Mammary microvascular endothelial cell (primary cell): ENCODE data around the gene ETNK1.

DNA sequence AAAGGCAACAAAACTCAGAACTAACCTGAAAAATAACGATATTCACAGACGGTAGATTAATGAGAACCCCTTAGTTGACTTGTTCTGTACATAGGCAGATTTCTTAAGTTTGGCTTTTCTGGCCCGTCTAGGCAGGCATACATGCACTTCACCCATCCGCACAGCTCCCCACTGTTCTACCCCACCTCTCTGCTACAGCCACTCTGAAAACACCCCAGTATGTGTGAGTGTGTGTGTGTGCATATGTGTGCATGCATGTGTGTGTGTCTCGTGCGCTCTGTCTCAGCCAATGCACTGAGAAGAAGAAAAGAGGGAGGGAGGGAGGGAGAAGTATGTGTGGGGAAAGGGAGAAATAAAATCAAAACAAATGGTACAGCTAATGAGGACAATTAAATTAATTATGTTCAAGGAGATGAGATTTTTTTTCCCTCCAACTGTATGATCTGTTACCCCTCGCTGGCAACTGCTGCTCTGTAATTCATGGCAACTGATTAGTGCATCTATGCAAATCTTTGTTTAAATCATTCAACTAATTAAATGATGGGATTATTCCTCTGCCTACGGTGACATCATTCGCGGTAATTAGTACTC is 2.0 kb upstream of the LMO3 start:
- RAMPAGE, long total RNA, result no peak

- RAMPAGE, long total RNA, result no peak
Observed at GRCh38 chr12:16611268-16611720, 5.3 kb upstream of the LMO3 start.

DNA sequence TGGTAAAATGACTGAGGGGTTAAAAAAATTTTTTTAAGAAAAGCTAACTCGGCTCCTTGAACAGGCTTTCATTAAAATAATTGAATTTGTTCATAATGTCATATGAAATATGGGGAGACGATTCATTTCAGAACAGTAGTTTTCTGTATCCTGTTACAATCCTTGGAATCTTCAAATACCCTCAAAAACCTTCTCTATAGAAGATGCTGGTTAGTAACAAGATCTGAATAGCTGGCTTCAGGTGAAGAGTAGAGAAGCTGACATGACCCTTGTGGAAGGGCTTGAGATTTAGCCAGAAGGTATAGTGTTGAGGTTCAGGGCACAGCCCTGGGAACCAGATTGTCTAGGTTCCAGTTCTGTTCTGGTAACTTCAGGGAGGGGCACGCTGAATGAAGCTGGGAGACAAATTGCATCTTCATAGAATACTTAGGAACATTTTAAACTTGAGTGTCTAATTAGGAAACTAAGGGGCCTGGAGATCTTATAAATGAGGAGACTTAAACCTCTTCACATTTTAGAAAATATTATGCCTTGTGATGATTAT is 451.2 kb upstream of the LMO3 start:
- RAMPAGE, long total RNA, result no peak

DNA sequence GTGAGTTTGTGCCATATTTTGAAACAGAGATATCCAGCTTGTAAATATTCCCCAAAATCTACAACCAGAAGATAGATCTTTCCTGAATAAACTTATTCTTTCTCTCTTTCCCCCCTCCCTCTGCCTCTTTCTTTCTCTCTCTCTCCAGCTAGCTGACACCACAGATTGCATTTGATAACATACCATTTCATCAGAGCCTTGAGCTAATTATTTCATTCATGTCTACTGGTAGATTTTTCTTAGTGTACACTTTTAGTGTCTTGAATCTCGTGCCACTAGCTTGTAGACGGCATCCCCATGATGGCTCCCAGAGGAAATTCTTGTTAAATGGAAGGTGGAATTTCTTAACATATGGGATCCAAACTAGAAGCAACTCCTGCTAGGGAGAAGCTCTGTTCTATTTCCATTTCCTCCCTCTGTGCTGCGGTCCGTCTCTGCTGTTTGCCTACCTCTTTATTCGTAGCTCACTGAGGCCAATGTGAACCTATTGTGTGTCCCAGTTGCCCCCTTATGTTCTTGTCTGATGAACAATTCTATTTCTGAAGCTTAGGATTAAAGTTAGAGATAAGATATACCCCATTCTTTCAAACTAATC is 491 bp downstream of the PIK3C2G start:
- RAMPAGE, long total RNA, result no peak

DNA sequence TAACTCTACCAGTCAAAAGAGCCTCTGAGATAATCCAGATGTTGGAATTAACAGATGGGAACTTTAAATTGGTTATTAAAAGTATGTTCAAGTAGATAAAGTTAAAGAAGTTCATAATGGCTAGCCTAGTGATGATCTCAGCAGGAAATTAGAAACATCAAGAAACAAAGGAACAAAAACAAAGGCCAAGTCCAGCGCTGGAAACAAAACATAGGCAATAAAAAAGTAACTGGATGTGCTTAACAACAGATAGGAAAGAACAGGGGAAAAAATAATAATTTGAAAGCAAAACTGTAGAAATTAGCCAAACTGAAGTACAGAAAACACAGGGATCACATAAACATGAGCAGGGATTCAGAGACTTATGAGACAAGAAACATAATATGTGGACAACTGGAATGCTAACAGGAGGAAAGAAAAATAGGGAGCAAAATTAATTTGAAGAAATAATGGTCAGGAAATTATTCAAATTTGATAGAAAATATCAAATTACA is 23.2 kb downstream of the PIK3C2G start:
- RAMPAGE, long total RNA, result no peak

GRCh38 chr12:18296903-18297320 is 35.6 kb downstream of the PIK3C2G start:
- RAMPAGE, long total RNA, result no peak

DNA sequence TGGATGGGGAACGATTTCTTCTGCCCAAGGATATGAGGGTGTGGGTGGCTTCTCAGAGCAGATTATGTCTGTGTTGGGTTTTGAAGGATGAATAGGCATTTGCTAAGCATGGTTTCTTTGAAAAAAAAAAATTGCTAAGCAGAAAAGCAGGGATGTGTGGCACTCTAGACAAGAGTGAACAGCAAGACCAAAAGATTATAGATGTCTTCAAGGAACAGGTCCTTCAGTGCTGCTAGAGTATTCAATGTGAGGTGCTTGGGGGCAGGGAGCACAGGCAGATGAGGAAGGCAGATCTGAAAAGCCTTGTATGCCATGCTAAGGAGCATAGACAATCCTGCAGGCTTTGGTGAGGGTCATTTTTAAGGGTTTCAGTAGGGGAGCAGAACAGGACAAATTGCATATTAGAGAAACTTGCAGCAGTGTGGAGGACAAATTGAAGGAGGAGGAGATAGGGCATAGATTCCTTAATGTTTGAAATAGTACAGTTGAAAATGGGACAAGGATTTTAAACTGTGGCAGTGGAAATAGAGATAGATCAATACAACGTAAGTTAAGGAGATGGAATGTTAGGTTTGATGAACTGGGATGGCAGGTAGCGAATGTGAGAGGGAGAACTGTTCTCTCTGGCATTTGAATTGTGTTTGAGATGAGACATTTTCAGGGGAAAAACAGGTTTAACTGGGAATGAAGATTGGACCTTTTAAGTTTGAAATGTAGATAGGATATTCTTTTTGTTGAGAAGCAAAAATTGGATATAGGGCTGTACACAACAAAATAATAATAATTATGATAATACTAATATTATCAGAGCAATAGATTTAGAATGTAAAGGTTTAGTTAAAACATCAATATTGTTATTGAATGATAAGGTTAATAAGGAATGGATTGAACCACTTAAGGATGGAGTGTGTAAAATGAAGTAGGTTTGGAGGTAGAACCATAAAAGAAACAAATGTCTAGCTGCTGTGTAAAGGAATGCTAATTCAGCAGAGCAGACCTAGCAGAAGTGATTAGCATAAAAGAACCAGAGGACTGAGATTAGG is 84.0 kb downstream of the PLEKHA5 start:
- RAMPAGE, long total RNA, result no peak

GRCh38 chr12:19348059-19348580 is 91.2 kb upstream of the AEBP2 start:
- RAMPAGE, long total RNA, result no peak

- RAMPAGE, long total RNA, result no peak
Observed at GRCh38 chr12:19526767-19527448, 87.6 kb downstream of the AEBP2 start.

- RAMPAGE, long total RNA, result no peak
Observed at GRCh38 chr12:19849999-19851032, 411.0 kb downstream of the AEBP2 start.

DNA sequence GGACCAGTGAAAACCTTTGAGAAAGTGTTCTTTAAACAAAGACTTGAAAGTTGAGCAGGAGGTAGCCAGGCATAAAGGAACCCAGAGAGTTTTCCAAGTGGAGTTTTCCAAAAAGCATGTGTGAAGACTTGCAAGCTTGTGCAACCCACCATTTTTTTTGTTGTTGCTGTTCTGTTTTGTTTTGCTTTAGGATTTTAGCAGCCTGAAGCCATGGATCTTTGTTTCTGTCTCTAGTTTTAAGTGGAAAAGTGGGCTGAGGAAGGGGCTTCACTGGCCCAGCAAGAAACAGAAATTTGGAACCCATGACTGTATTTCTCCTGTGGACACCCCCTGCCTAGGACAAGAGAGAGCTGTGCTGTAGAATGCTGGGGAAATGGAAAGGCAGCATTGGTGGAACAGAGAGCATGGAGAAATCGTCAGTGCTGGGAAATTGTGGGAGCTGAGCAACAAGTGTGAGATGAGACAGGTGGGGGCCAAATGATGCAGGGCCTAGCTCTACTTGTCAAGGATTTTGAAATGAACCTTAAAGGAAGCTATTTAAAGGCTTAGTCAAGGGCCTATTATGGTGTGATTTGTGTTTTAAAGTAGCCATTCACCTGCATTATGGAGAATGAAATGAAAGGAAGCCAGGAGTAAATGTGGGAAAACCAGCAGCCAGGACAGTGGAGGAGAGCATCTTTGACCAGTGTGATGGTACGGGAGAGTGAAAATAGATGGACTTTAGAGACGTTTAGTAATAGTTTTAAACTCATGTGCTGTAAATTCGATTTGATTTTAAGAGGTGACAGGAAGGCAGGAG is 45.0 kb downstream of the PDE3A start:
- RAMPAGE, long total RNA, result no peak

DNA sequence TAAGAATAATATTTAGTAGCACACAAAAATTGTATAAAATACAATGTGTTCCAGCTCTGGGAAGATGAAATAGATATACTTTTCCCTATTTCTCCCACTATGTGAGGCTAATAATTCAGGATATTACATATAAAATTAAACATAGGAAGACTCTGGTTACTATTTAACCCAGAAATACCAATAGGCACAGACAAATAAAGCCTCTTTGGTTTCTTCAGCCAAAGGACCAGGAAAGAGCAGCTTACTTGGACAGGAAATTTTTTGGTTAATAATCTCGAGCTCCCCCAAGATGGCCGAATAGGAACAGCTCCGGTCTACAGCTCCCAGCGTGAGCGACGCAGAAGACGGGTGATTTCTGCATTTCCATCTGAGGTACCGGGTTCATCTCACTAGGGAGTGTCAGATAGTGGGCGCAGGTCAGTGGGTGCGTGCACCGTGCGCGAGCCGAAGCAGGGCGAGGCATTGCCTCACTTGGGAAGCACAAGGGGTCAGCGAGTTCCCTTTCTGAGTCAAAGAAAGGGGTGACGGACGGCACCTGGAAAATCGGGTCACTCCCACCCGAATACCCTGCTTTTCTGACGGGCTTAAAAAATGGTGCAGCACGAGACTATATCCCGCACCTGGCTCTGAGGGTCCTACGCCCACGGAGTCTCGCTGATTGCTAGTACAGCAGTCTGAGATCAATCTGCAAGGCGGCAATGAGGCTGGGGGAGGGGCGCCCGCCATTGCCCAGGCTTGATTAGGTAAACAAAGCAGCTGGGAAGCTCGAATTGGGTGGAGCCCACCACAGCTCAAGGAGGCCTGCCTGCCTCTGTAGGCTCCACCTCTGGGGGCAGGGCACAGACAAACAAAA is 18.3 kb upstream of the PYROXD1 start:
- RAMPAGE, long total RNA, result no peak

DNA sequence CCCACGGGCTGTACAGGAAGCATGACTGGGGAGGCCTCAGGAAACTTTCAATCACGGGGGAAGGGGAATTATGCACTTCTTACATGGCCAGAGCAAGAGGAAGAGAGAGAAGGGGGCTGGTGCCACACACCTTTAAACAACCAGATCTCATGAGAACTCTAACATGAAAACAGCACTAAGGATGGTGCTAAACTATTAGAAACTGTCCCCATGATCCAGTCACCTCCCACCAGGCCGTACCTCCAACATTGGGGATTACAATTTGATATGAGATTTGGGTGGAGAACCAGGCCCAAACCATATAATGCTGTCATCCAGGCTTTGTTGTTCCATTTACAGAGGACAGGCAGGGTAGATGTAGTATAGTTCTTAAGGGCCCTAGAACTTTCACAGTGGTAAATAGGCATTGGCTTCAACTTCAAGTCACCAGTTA is 20.2 kb downstream of the PYROXD1 start:
- RAMPAGE, long total RNA, result no peak

GRCh38 chr12:21771774-21772390 is 2.6 kb downstream of the KCNJ8 start:
- RAMPAGE, long total RNA, result no peak

- RAMPAGE, long total RNA, result no peak
Observed at GRCh38 chr12:21823612-21824135, 49.2 kb upstream of the KCNJ8 start.

GRCh38 chr12:21937274-21937761 is 3.9 kb downstream of the ABCC9 start:
- RAMPAGE, long total RNA, result no peak

GRCh38 chr12:22624897-22625268 is at the start of gene ETNK1:
Gene ETNK1 (plus strand): TSS chr12:22625171.
- RAMPAGE, long total RNA, result start-site peak on the plus strand at chr12:22625169-22625239, 363 and 197 reads in 2 replicates

GRCh38 chr12:22626397-22626880 is 1.5 kb downstream of the ETNK1 start:
- RAMPAGE, long total RNA, result no peak

GRCh38 chr12:22627861-22628655 is 3.1 kb downstream of the ETNK1 start:
- RAMPAGE, long total RNA, result no peak

- RAMPAGE, long total RNA, result no peak
Observed at GRCh38 chr12:23786540-23787073, 162.9 kb downstream of the SOX5 start.